GM12891 (cell line): ENCODE measurements around a stretch of chr2.

DNA sequence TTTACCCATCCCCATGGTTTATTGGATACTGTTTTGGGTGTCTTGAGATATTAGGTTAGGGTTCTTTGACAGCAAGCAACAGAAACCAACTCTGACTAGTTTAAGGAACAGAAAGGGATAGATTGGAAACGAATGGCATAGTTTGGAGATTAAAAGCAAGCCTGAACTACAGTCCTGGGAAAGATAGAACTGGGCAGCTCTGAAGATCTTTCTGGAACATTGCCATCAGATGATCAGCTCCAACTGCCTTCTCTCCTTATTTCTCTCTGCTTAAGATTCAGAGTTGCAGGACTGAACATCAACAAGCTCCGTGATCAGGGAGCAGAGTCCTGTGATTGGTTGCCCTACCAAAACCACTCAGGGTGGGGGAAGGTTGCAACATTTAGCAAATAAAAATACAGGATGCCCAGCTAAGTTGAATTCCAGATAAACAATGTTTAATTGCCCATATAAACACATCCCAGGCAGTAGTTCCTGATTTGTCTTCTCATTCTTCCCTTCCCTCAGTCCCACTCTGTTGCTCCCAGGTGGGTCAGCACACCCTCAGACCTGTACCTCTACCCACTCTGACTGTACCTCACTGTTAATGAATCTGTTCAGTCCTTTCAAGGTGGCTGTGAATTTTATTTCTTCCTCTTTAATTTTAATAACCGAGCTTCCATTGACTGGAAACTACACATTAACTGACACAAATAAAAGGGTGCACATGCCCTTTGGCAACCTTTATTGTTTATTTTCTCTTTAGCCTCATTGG, 167.3 kb upstream of the PKDCC start:
- RRBS, result no CpG with 5 or more reads among the region's 3 CpGs

GRCh38 chr2:41912809-41913253, 135.0 kb upstream of the PKDCC start:
- RRBS, result no CpG with 5 or more reads among the region's 2 CpGs

DNA sequence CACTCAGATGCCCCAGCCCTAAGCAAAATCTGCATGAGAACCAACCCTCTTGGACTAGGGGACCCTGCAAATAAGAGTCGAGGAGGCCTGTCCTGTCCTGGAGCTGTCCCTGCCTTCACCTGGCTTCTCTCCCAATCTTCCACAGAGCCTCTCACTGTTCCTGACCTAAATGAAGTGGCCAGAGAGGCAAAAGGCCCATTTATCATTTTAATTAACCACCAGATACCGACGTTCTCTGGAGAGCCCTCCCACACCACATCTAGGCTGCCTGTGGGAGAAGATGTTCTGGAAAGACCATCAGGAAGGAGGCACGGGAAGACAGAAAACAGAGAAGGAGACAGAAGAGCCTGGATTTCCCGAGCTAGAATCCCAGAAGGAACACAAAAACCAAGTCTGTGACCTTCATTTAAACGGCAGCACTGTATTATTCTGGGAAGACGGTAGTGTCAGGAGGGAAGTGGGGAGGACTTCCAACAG, 120.6 kb upstream of the PKDCC start:
- RRBS, result no CpG with 5 or more reads among the region's 7 CpGs

- RRBS, result no CpG with 5 or more reads among the region's 4 CpGs
Measured at GRCh38 chr2:41948246-41949117, 99.3 kb upstream of the PKDCC start.

- RRBS, result no CpG with 5 or more reads among the region's 20 CpGs
Measured at GRCh38 chr2:42051397-42052568, 4.0 kb downstream of the PKDCC start.

GRCh38 chr2:42267140-42267768, 93.8 kb downstream of the COX7A2L start:
- RRBS, result no CpG with 5 or more reads among the region's 1 CpG

DNA sequence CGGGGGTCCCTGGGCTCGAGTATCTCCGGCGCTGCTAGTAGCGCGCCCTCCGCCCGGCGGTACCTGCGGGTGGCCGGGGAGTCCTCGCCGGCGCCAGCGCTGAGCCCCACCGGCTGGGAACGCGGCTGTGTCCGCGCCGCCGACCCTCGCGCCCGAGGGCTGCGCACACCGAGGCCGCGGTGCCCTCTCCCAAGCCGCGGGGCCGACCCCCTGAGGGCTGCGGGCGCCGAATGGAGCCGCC, 208 bp downstream of the KCNG3 start:
- RRBS, result no CpG with 5 or more reads among the region's 36 CpGs

DNA sequence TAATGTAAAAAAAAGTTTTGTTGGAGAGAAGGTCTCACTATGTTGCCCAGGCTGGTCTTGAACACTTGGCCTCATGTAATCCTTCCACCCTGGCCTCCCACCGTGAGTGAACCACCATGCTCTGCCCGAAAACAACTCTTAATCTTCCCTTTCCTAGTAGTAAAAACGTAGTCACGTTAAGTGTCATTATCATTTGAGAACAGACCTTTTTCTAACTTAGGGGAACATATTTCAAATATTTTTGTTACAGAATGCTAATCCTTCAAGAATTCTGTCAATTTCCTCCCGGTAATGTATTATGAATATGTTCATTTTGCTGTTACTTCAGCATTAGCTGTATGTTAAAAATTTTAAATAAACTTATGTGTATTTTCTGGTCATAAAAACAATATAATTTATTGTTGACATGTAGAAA, 49.7 kb downstream of the MTA3 start:
- RRBS, result no CpG with 5 or more reads among the region's 5 CpGs

DNA sequence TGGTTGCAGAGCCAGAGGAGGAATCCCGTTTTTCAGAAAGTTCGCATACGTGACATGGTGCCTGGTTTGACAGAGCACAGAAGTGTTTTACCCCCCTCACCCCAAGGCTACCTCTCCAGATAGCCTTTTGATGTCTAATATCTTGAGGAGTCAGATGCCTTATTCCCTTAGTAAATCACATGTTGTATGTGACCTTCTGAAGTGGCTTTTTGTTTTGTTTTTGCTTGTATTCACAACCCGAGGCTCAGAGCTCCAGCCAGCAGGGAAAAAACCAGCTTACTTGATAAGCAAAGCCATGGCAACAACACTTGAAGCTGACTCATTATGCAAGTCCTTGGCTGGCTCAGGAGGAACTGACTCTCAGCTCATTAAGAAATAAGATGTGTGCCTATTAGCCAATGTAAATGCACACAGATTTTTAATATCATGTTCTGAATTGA, 41.5 kb downstream of the OXER1 start:
- RRBS, result no CpG with 5 or more reads among the region's 4 CpGs

GRCh38 chr2:42787870-42788147, 4.6 kb downstream of the HAAO start:
- RRBS, result no CpG with 5 or more reads among the region's 4 CpGs

DNA sequence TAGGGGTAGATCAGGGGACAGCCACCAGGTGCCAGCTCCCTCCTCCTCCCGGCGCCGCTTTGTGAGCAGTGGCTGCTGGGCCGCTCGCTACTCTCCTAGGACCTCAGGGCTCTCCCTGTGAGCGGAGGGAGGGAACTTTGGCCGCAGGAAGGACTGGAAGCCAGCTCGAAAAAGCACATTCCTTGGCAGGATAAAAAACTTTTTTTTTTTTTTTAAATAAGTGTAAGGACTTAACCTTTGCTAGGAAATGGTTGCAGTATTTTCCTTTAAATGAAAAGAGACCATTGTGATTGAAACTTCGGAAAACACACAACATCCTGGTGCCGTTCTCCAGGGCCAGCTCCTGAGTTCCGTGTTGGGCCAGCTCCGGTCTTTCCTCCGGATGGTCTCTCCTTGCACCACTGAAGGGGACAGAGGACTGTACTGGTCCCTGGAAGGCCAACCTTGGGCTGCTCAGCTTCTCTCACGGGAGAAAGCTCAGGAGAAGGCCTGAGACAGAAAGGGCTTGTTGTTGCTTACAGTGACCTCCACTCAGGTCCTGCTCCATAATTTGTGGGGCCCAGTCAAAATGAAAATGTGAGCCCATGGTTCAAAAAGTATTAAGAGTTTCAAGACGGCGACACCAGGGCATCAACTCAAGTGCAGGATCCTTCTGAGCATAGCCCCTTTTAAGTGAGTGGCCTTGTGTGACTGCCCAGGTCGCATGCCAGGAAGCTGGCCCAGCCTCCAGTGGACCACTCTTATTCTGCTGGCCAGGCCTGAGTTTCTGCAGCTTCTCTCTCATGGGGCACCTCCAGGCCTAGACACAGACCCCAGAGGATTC, 83.2 kb upstream of the HAAO start:
- RRBS, result no CpG with 5 or more reads among the region's 17 CpGs

- RRBS, result no CpG with 5 or more reads among the region's 12 CpGs
Measured at GRCh38 chr2:42968146-42968411, 175.7 kb upstream of the HAAO start.

DNA sequence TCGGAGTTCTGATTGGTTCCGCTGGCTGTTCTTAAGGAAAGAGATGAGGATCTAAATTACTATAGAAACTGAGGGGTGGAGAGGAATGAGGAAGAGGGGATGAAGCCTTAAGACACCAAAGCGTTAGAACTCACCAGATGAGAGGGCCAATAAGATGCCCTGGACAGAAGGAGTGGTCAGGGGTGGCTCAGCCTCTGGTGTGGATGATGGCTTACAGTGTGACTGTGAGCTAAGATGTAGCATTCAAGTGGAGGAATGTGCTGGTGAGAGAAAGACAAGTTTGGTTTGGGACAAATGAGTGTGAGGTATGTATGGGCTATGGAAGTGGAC, 97.8 kb downstream of the ZFP36L2 start:
- RRBS, result no CpG with 5 or more reads among the region's 3 CpGs

DNA sequence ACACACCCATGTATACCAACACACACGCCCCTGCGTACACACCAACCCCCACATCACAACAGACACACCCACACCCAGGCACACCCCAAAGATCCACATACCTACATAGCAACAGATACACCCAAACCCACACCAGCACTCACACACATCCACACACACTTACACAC, 7.3 kb downstream of the ZFP36L2 start:
- RRBS, result no CpG with 5 or more reads among the region's 2 CpGs

- RRBS, result no CpG with 5 or more reads among the region's 4 CpGs
Measured at GRCh38 chr2:43269754-43270264, 43.4 kb upstream of the ZFP36L2 start.

DNA sequence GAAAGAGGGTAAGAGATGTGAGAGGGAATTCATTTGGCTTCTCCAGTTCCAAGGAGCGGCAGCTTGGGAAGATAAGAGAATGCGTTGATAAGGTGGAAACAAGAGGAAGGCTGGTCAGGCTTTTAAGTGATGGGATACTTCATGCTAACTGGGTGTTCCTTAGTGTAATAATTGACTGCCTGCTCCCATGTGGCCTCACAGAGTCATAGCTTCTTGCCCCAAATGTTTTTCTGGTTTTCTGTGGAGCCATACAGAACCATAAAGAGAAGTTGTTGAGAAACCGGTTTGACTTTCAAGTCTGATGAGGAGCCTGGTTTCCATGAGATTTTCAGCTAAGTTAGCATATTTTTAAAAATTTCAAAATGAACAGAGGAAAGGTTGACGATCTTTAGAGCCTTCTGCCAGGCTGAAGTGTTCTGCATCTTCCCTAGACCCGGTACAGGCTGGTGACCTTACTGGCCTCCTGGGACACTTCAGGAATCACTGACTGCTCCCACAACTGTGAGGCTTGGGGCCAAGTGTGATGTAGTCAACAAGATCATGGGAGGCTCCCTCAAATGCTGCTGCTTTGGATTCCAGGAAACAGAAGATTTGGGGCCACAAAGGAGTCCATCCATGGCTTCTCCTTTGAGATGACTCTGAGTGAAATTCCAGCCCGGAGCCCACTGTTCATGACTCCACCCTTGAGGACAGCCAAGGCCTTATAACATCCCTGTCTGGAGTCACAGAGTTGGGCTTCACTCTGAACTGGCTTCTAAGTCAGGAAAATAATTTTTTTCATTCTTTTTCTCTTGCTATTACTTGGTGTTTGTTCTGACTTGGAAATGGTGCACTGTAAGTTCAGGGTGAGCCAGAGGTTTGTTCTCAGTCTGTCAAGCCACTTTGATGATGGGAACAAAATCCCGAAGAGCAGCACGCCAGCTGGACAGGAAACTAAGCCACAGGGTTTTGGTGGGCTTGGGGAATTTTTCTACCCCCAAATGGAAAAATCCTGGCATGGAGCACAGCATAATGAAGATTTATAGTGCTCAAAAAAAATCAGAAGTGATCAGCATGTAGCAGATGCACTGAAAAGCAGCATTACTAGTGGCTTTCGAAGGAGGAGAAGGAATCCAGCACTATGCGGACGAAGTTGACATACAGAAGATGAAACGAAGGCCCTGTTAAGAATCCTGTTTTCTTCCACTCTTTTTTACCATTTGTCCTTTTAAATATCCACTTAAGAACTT, 97.9 kb upstream of the ZFP36L2 start:
- RRBS, result no CpG with 5 or more reads among the region's 12 CpGs

- RRBS, result no CpG with 5 or more reads among the region's 10 CpGs
Measured at GRCh38 chr2:43469673-43470550, 125.9 kb downstream of the THADA start.

DNA sequence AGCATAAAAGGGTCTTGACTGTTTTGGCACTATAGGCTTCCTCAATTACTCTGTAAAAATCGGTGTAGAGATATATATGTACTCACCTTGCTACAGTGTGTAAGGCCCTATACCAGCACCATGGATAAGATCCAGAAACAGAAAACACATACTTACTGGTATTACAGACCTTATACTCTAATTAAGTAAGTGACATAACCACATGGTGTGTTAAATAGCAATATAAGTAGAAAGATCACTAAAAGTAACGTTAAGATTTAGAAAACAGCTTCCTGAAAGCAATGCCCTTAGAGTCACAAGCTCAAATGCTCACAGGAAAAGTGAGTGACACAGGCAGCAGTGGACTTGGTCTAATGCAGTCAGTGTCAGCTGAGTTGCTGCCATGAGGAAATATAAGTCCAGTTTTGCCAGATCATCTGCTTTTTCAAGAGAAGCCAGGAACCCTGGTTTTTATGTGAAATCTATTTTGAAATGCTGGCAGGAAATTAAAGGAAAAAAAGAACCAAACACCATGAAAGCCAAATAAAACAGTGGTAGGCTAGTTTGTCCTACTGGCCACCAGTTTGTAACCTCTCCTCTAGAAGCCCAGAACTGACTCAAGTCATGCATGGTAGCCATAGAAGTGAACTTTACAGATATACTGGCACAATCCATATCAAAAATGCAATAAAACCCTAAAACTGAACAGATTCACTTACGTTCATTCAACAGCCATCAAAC, 109.3 kb downstream of the THADA start:
- RRBS, result no CpG with 5 or more reads among the region's 3 CpGs

- RRBS, result no CpG with 5 or more reads among the region's 7 CpGs
Measured at GRCh38 chr2:43666402-43666601, 9.9 kb downstream of the C1GALT1C1L start.